Esophagus squamous epithelium (tissue), 4 donors: ENCODE measurements around a stretch of chr2.

DNA sequence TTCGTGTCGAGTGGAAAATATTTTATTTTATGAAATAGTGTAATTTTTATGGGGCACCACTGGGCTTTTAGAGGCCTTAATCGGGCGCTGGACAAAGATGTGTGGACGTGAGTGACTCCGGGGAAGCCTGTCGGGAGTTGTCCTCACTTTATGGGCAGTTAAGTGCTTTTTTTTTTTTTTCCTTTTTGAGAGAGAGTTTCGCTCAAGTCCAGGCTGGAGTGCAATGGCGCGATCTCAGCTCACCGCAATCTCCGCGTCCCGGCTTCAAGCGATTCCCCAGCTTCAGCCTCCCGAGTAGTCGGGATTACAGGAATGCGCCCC is 1.3 kb downstream of the MSH6 start:
- PRO-cap, result no peak
- RAMPAGE, long total RNA, 4 experiments, result no peak in any of the 4 experiments

DNA sequence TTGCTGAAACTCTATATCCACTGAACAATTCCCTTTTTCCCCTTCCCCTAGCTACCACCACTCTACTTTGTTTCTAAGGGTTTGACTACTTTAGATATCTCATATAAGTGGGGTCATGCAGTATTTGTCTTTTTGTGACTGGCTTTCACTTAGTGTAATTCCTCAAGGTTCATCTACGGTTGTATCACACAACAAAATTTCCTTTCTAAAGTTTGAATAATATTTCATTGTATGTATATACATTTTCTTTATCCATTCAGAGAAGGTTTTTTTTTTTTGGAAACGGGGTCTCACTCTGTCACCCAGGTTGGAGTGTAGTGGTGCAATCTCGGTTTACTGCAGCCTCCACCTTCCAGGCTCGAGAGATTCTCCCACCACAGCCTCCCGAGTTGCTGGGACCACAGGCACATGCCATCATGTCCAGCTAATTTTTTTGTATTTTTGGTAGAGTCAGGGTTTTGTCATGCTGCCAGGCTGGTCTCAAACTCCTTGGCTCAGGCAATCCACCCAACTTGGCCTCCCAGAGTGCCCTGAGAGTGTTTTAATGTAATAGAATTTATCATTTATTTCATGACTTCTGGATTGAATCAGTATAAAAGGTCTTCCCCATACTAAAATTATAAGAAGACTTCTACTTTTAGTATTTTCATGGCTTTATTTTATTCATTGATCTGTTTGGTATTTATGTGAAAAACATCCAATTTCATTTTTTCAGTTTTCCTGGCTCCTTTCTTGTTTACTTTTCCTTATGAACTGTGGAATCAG is 26.4 kb downstream of the FBXO11 start:
- PRO-cap, result no peak
- RAMPAGE, long total RNA, 4 experiments, result no peak in any of the 4 experiments

DNA sequence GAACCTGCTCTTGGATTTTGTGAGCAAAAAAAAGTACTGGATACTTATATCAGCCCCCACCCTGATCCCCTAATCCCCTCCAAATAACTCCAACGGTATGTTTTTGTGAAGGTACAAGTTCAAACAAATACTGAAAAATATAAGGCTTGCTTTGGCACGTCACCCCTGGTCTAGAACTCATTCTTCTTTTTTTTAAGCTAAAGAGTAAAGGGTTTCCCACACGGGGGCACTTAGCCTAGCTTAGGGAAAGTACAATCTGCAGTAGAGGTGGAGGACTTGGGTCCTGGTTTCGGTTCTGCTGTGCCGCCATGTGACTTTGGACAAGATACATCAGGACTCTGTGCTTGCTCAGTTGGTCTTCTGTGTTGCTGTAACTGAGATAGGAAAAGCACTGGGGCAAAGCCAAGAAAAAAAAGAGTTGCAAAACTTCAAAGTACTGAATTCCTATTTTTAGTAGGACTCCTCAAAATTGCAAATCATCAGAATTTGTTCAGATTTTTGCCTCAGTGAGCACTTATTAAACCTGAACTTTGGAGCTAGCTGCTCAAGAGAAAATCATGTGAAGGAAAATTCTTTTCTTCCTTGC is 7.0 kb upstream of the PPP1R21 start:
- PRO-cap, result no peak
- RAMPAGE, long total RNA, 4 experiments, result no peak in any of the 4 experiments

GRCh38 chr2:48441452-48442162 is 1.0 kb downstream of the PPP1R21 start:
- PRO-cap, result unidirectional peak, minus-strand start at chr2:48441623
- RAMPAGE, long total RNA, 4 experiments, result no peak in any of the 4 experiments

GRCh38 chr2:49288107-49288900 is 134.0 kb upstream of the FSHR start:
- PRO-cap, result no peak
- RAMPAGE, long total RNA, 4 experiments, result no peak in any of the 4 experiments

DNA sequence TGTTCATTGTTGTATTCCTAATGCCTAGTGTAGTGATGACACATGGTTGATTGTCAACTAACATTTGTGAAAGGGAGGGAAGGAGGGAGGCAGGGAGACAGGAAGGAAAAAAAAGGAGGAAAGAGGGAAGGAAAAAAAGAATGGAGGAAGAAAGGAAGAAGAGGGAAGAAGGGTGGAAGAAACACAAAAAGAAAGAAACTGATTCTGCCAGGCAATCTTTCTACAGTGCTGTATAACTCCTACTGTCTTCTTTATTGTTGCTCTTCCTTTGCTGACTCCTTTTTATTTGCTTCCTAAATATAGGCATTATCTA is 305.0 kb upstream of the FSHR start:
- PRO-cap, result unidirectional peak, plus-strand start at position 132 of the sequence
- RAMPAGE, long total RNA, 4 experiments, result no peak in any of the 4 experiments

- PRO-cap, result no peak
- RAMPAGE, long total RNA, 4 experiments, result no peak in any of the 4 experiments
These were observed 910.1 kb upstream of the FSHR start for GRCh38 chr2:50064373-50064815.

- PRO-cap, result unidirectional peak, minus-strand start at chr2:53490819
- RAMPAGE, long total RNA, 4 experiments, result no peak in any of the 4 experiments
These were observed 277.0 kb upstream of the CHAC2 start for GRCh38 chr2:53490542-53490976.

GRCh38 chr2:53739110-53739402 is 28.5 kb upstream of the CHAC2 start:
- PRO-cap, result no peak
- RAMPAGE, long total RNA, 4 experiments, result no peak in any of the 4 experiments

- PRO-cap, result no peak
- RAMPAGE, long total RNA, 4 experiments, result no peak in any of the 4 experiments
These were observed 3.3 kb downstream of the ACYP2 start for GRCh38 chr2:53974193-53974689.

GRCh38 chr2:54359929-54360571 is 29.4 kb downstream of the C2orf73 start:
- PRO-cap, result bidirectional peak, plus-strand start at chr2:54360421, minus-strand start at chr2:54360188
- RAMPAGE, long total RNA, 4 experiments, result no peak in any of the 4 experiments

GRCh38 chr2:54545596-54546671 is 89.8 kb downstream of the SPTBN1 start:
- PRO-cap, result no peak
- RAMPAGE, long total RNA, 4 experiments, result no peak in any of the 4 experiments

DNA sequence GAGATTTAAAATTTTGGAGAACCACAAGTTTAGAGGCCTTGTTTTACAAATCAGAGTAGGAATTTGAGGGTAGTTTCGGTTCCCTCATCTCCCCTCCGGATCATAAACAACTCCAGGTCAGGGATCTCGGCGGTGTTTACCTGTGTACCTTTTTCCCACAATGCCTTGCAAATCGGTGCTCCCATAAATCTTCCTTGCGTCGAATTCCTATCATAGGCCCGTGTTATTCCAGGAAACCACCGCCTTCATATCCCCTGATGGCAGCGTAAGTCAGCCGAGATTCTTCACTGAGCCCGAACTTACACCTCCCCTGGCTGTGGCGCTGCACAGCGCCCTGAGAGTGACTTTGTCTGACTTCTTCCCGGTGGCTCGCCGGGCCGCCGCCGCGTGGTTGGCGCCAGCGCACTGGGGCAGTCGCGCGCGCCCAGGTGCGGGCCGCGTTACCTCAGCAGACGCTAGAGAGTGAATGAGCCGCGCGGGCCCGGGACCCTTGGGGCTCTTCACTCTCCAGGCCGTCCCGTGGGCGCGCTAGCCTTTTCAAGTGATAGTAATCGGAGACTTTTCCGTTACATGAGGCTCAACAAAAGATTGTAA is 101.5 kb downstream of the SPTBN1 start:
- PRO-cap, result bidirectional peak, plus-strand start at position 451 of the sequence, minus-strand start at position 336 of the sequence
- RAMPAGE, long total RNA, 4 experiments, result no peak in any of the 4 experiments

- PRO-cap, result bidirectional peak, plus-strand start at chr2:54579862, minus-strand start at chr2:54579629
- RAMPAGE, long total RNA, 4 experiments, result no peak in any of the 4 experiments
These were observed 123.5 kb downstream of the SPTBN1 start for GRCh38 chr2:54579270-54580457.

- PRO-cap, result no peak
- RAMPAGE, long total RNA, 4 experiments, result no peak in any of the 4 experiments
These were observed 116.9 kb upstream of the EML6 start for GRCh38 chr2:54606562-54606947.

DNA sequence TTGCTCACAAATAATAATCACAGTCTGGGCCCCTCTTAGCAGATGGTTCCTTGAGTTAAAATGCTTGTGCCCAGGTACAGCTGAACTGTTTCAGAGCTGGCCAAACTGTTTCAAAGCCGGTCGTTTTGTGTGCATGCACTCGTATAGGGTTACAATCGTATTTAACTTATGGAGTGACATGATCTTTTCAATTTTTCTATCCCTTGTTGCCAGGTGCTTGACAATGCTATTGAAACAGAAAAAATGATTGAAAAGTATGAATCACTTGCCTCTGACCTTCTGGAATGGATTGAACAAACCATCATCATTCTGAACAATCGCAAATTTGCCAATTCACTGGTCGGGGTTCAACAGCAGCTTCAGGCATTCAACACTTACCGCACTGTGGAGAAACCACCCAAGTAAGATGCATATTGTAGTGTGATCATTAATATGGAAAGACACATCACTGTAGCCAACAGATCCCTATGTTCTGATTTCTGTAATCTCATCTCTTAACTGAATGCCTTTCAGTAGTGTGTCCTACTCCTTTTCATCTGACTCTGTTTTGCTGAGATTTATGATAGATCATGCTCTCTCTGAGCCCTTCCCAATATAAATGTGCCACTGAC is 101.3 kb upstream of the EML6 start:
- PRO-cap, result no peak
- RAMPAGE, long total RNA, 4 experiments, result no peak in any of the 4 experiments

- PRO-cap, result no peak
- RAMPAGE, long total RNA, 4 experiments, result no peak in any of the 4 experiments
These were observed 95.5 kb upstream of the EML6 start for GRCh38 chr2:54627882-54628486.

DNA sequence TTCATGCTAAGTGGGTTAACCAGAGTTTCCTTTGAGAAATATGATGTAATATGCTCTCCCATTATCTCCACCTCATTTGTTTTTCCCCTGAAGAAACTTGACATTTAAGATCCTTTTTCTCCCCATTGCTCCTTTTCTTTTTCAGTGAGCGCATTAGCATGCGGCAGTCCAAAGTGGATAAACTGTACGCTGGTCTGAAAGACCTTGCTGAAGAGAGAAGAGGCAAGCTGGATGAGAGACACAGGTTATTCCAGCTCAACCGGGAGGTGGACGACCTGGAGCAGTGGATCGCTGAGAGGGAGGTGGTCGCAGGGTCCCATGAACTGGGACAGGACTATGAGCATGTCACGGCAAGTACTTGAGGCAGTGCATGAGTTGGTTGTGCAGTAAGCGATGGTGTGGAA is 74.6 kb upstream of the EML6 start:
- PRO-cap, result no peak
- RAMPAGE, long total RNA, 4 experiments, result no peak in any of the 4 experiments

DNA sequence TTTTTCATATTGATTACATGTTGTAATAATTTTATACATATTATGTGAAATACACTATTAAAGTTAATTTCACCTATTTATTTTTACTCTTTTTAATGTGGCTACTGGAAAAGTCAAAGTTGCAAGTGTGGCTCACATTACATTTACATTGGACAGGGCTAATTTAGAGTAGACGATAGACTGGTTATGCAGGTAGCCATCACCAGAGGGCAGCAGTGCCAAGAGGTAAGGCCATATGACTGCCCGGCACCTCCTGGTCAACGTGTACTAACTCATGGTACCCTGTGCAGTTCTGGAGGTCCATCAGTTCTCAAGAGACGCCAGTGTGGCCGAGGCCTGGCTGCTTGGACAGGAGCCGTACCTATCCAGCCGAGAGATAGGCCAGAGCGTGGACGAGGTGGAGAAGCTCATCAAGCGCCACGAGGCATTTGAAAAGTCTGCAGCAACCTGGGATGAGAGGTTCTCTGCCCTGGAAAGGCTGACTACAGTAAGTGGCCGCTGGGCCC is 65.8 kb upstream of the EML6 start:
- PRO-cap, result no peak
- RAMPAGE, long total RNA, 4 experiments, result no peak in any of the 4 experiments

DNA sequence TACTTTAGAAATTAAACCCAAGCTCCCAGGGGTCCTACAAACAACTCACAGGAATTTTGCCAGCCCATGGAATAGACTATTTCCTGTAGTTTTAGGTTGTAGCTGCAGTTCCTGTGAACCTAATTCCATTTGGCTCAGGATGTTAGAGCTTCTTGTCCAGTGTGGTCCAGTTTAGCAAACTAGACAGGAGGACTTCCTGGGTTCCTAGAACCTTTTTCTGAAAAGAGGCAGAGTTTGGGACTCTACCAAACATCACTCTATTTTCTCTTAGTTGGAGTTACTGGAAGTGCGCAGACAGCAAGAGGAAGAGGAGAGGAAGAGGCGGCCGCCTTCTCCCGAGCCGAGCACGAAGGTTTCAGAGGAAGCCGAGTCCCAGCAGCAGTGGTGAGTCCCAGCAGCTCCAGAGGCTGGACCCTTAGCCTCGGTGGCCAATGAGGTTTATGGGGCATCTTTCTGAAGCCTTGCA is 64.5 kb upstream of the EML6 start:
- PRO-cap, result no peak
- RAMPAGE, long total RNA, 4 experiments, result no peak in any of the 4 experiments